Mesothelial cell of epicardium (in vitro differentiated cells): Measurements from ENCODE around the genes POR, DTX2 and UPK3B.

- PRO-cap: no peak
Measured at GRCh38 chr7:75500612-75501245, 8.6 kb downstream of the SPDYE5 start.

- PRO-cap: no peak
Measured at GRCh38 chr7:75638327-75639003, 100.3 kb downstream of the HIP1 start.

- PRO-cap: no peak
Measured at GRCh38 chr7:75650574-75651173, 88.1 kb downstream of the HIP1 start.

- PRO-cap: no peak
Measured at GRCh38 chr7:75695103-75695302, 43.7 kb downstream of the HIP1 start.

GRCh38 chr7:75712082-75712676 is 26.6 kb downstream of the HIP1 start:
- PRO-cap: no peak

DNA sequence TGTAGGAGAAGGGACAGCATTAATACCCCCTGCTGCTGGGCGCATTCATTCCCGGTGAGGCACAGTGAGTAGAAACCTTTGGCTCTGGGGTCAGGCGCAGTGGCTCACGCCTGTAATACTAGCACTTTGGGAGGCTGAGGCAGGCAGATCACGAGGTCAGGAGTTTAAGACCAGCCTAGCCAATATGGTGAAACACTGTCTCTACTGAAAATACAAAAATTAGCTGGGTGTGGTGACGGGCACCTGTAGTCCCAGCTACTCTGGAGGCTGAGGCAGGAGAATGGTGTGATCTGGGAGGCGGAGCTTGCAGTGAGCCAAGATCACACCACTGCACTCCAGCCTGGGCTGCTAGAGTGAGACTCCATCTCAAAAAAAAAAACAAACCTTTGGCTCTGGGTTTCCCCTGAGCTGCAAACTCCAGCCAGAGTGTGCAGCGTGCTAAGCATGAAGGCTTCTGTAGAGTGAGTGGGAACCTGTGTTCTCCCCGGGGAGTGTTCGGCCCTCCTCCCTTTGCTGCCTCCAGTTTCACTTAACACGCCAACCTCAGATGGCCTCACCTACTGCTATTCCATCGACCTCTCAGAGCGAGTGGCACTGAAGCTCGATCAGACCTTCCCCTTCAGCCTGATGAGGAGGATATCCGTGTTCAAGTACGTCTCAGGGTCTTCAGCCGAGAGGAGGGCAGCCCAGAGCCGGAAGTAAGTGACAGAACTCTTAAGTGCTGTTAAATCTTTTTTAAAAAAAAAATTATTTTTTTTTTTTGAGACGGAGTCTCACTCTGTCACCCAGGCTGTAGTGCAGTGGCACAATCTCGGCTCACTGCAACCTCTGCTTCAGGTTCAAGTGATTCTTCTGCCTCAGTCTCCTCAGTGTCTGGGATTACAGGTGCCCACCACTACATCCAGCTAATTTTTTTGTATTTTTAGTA is 4.6 kb downstream of the RHBDD2 start:
- PRO-cap: no peak

DNA sequence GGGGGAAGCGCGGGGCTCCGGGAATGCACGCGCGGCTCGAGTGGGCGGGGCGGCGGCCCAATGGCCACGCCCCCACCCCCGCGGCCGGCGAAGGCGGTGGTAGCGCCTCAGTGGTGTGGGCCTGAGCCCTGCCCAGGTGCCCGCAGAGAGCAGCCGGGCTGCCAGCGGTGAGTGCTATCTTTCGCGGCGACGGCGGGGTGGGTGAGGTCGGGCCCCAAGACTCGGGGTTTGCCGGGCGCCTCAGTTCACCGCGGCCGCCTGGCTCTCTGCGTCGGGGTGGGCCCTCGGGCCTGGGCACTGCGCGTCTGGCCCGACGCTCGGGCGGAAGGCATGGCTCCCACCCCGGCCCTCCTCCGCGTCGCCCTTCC is at the start of gene POR:
Gene POR (plus strand): TSS at position 143 of the 368 bp plus-strand sequence.
- PRO-cap: bidirectional peak, plus-strand start at position 145 of the sequence, minus-strand start outside the sequence

GRCh38 chr7:75971251-75971838 is 23.1 kb downstream of the TMEM120A start:
- PRO-cap: no peak

GRCh38 chr7:75995056-75995703 is 785 bp upstream of the TMEM120A start:
- PRO-cap: no peak

DNA sequence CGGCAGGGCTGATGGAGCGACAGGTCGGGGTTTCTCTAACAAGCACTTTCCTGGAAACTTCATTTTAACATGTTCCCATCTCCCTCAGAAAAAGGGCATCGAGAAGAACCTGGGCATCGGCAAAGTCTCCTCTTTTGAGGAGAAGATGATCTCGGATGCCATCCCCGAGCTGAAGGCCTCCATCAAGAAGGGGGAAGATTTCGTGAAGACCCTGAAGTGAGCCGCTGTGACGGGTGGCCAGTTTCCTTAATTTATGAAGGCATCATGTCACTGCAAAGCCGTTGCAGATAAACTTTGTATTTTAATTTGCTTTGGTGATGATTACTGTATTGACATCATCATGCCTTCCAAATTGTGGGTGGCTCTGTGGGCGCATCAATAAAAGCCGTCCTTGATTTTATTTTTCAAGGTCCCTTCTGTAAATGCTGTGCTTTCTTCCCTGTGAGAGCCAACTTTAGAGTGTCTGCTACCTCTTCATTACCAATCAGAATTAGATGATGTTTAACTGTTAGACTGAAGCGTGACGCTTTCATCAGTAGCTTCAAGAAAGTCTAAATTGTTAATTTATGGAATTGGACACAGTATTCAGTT is 18.4 kb downstream of the MDH2 start:
- PRO-cap: no peak

DNA sequence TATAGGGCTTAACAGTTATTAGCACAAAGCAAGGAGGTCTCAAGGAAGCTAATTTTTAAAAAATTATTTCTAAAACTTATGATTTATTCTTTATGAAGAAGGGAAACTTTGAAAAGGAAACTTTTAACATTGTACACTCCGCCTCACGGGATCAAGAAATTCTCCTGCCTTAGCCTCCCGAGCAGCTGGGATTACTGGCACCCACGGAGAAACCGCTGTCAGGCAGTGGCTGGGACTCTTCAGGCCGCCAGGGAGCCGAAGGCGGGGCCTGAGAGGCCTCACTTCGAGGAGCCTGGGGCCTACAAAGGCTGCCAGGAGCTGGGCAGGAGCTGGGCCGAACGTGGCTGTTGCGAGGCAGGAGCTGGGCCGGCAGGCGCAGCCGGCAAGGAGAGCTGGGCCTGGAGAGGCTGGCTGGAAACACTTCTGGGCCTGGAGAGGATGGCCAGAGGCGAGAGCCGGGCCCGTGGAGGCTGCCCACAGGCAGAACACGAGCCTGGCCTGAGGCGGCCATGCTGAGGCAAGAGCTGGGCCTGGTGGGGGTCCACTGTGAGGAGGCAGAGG is 23.4 kb downstream of the MDH2 start:
- PRO-cap: no peak

DNA sequence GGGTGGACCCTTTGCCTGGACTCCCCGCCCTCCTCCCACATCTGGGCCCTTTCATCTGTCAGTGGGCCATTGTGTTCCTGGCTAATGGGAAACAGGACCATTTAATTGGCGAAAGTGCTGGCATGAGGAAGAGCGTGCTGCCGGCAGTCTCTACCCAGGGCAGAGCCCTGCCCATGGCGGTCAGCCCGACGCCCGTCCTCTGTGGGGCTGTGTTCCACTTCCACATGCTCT is 49.2 kb downstream of the SRRM3 start:
- PRO-cap: no peak

- PRO-cap: no peak
Measured at GRCh38 chr7:76292458-76292696, 10.1 kb upstream of the HSPB1 start.

GRCh38 chr7:76309898-76310997 is 7.8 kb downstream of the HSPB1 start:
- PRO-cap: no peak

GRCh38 chr7:76327938-76328393 is 25.5 kb downstream of the HSPB1 start:
- PRO-cap: no peak

DNA sequence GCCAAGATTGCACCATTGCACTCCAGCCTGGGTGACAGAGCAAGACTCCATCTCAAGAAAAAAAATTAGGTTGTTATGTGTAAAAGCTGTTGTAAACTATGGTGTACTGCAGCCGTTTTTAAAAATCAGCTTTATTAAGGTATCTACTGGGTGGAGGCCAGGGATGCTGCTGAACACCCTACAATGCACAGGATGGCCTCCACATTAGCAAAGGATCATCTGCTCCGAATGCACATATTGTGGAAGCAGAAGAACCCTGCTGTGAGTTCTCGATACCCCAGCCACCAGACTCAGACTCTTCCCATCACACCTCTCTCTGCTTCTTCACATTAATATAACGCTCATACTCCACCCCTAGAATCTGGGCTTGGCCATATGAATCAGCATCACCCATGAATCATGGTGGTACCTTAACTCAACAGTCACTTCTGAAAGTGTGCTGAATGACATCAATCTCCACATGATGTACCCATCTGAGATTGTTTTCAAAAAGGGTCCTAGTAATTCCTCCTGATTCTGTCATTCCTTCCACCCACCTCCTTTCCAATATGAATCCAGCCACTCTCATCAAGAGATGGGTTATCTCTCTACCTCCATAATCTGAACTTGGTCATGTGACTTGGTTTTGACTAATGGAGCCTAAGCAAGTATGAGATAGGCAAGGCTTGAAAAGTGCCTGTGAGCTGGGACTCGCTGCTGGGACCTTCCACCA is 15.6 kb downstream of the YWHAG start:
- PRO-cap: no peak

DNA sequence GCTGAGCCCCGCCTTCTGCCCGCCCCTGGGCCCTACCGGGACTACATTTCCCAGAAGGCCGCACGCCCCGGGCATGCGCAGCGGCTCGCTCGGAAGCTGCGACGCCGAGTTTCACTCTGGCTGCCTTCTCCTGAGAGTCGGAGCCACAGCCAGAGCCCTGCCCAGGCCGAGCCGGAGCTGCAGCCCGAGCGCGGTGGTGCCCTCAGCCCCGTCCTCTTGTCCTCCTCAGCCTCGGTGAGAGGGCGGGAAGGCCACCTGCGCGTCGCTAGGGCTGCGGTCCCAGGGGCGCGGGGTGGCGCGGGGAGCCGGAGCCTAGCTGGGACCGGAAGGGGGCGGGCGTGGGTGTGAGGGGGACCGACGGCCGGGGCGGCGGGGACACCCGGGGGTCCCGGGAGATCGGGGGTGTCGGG is at the start of gene DTX2:
Gene DTX2 (plus strand): TSS at position 107 of the 410 bp plus-strand sequence.
- PRO-cap: no peak

DNA sequence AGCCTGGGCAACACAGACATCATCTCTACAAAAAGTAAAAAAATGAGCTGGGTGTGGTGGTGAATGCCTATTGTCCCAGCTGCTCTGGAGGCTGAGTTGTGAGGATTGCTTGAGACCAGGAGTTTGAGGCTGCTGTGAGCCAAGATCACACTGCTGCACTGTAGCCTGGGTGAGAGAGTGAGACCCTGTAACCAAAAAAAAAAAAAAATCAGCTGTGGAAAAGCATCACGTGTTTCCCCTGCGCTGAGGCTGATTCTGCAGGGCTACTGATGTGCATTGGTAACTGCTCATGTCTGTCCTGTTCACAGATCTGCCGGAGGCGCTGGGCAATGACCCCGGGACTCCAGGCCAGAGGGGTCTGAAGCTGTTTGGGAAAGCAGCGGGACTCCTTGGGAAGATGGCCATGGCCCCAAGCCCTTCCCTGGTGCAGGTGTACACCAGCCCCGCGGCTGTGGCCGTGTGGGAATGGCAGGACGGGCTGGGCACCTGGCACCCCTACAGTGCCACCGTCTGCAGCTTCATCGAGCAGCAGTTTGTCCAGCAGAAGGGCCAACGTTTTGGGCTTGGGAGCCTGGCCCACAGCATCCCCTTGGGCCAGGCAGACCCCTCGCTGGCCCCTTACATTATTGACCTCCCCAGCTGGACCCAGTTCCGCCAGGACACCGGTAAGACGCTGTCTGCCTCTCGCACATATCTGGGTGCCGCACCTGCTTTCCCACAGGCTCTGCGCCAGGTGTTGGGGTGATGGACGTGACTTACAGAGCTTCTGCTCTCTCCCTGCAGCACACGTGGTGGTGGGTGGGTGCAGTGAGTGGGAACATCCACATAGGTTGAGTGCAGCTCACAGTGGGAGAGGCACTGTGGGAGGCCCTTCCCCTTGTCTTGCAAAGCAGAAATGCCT is 18.9 kb downstream of the DTX2 start:
- PRO-cap: no peak

GRCh38 chr7:76509990-76511206 is at the start of gene UPK3B:
Gene UPK3B, plus strand, starts transcription at chr7:76510552.
- PRO-cap: no peak

- PRO-cap: bidirectional peak, plus-strand start at chr7:76549355, minus-strand start at chr7:76549234
Measured at GRCh38 chr7:76548904-76549980, 6.1 kb upstream of the SPDYE16 start.